Measurements from ENCODE around the genes ZNF860 and FBXL2.

DNA sequence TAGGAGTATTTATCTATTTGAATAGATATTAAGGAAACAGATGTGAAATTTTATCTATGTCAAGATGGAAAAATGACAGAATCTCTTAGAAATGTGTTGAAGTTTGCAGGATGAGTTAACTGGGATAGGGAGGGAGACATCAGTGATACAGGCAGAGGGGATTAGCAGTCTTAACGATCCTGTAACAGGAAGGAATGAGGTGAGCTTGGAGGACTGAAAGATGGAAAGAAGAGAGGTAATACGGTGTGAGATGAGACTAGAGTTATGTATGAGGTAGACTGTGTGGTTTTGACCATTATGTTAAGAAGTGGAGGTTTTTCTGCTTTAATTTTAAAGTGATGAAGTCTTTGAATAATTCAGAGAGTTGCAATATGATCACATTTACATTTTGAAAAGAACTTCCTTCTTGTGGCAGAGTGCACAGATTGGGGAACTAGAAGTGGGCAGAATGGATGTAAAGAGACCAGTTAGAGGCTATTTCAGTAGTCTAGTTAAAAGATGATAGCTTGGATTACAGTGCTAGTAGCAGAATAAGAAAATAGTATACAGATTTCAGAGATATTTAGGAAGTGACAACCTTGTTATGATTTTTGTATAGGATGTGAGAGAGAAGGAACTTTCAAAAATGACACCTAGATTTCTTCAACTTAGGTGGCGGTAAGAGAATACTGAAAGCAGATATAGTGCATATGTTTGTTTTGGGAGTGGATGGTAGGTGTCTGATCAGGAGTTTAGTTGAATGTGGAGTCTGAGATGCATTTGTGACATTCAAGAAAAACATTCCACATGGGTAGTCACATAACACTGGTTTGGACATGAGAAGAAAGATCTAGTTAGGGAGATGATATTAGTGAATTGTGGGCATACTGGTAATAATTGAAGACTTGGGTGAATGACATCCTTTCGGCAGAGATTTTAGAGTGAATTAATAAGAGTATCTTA lies 40.5 kb downstream of the STT3B start:
CAGE:
- cytosol, long polyA minus RNA: no peak
- cytosol, long polyA plus RNA: no peak
- long polyA plus RNA: no peak
- nucleus, long polyA minus RNA: no peak
- nucleus, long polyA plus RNA: no peak

DNA sequence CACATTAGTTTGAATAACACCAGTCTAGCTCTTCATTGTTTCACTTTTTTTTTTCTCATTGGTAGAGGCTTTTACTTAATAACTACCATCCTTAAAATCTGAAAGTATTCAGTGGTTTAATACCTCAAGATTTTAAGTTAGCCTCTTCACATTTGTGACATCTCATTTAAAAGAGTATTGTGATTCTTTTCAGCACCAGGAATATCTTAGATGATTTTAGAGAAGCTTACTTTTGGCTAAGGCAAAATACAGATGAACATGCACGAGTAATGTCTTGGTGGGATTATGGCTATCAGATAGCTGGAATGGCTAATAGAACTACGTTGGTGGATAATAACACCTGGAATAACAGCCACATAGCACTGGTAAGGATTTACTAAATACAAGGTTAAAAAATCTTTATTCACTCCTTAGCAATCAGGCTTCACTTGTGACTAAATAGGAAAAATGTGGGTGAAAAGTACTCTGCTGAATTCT lies 92.0 kb downstream of the STT3B start:
CAGE:
- cytosol, long polyA minus RNA: no peak
- cytosol, long polyA plus RNA: no peak
- long polyA plus RNA: no peak
- nucleus, long polyA minus RNA: no peak
- nucleus, long polyA plus RNA: no peak

DNA sequence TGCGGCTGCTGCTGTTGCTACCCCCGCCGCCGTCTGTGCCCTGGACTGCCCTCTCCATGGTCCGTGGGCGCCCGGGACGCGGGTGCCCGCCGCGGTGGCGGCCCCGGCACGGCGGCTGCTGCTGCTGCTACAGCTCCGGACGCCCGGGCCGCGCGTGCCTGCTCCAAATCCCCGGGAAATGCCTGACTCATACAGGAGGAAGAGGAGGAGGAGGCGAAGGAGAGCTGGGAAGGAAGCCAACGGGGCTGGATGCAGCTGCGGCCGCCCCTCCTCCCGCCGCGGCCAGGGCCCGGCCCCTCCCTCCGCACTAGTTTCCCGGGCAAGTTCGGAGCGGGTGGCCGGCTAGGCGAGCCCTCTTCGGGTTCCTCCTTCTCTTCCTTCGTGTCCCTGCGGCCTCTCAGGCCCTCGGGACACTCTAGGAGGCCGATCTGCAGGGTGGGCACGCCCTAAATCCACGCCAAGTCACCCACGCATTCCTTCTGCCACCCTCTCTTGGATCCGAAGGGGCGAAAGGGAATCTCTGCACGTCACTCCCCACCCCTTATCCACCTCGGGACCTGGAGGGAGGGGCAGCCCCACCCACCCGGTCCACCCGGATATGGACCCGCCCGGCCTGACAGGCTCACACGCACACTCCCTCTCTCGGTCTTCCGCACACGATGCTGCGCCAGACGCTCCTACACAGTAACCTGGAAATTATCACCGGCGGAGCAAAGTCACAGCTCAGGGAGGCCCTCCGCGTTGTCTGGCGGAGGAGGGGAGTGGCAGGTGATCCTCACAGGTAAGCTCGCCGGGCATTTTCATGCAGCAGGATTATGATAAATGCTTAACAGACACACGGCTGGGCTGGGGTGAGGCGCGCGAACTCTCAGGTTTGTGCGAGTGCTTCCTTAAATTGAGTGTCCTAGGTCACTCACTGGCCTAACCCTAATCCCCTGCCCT lies at the start of gene ZNF860:
Gene ZNF860 (plus strand): TSS at position 629 of the 942 bp plus-strand sequence.
CAGE:
- cytosol, long polyA minus RNA: start-site peak on the minus strand centred at position 159 of the sequence, 65 bp wide, 23 reads; start-site peak on the minus strand centred at position 456 of the sequence, 78 bp wide, 5 reads; start-site peak on the plus strand centred at position 654 of the sequence, 59 bp wide, 30 reads
- cytosol, long polyA plus RNA: no peak
- long polyA plus RNA: start-site peak on the minus strand centred at position 146 of the sequence, 39 bp wide, 180 and 90 reads in 2 replicates
- nucleus, long polyA minus RNA: start-site peak on the minus strand centred at position 182 of the sequence, 7 bp wide, 47 reads; start-site peak on the minus strand centred at position 466 of the sequence, 187 bp wide, 24 reads
- nucleus, long polyA plus RNA: start-site peak on the minus strand centred at position 151 of the sequence, 82 bp wide, 22 and 82 reads in 2 replicates; start-site peak on the minus strand centred at position 462 of the sequence, 181 bp wide, 12 and 22 reads in 2 replicates

DNA sequence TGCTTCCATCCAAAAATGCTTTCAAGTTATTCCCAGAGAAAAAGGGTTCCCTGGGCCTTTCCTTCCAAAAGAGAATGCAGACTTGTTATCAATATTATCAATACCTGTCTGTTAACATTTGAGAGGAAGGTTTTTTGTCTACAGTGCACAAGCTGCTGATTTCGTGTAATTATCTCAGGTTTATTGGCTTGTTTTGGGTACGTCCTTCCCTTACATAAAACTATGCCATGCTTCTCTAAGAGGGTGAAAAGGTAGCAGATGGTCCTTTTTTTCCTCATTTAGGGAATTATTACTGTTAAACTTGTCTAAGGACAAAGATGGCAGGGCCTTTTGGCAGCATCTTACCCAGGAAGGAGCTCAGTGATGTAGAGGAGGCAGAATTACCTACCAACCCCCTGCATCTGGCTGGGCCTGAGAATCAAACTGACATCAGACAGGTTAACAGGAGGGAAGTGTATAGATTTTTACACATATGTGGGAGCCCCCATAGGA lies 67.3 kb upstream of the CMTM7 start:
CAGE:
- cytosol, long polyA minus RNA: no peak
- cytosol, long polyA plus RNA: no peak
- long polyA plus RNA: no peak
- nucleus, long polyA minus RNA: no peak
- nucleus, long polyA plus RNA: no peak

CAGE:
- cytosol, long polyA minus RNA: no peak
- cytosol, long polyA plus RNA: no peak
- long polyA plus RNA: no peak
- nucleus, long polyA minus RNA: no peak
- nucleus, long polyA plus RNA: no peak
Measured at GRCh38 chr3:32392671-32393372, 1.2 kb downstream of the CMTM7 start.

CAGE:
- cytosol, long polyA minus RNA: no peak
- cytosol, long polyA plus RNA: no peak
- long polyA plus RNA: no peak
- nucleus, long polyA minus RNA: no peak
- nucleus, long polyA plus RNA: no peak
Measured at GRCh38 chr3:32424782-32425237, 33.2 kb downstream of the CMTM7 start.

DNA sequence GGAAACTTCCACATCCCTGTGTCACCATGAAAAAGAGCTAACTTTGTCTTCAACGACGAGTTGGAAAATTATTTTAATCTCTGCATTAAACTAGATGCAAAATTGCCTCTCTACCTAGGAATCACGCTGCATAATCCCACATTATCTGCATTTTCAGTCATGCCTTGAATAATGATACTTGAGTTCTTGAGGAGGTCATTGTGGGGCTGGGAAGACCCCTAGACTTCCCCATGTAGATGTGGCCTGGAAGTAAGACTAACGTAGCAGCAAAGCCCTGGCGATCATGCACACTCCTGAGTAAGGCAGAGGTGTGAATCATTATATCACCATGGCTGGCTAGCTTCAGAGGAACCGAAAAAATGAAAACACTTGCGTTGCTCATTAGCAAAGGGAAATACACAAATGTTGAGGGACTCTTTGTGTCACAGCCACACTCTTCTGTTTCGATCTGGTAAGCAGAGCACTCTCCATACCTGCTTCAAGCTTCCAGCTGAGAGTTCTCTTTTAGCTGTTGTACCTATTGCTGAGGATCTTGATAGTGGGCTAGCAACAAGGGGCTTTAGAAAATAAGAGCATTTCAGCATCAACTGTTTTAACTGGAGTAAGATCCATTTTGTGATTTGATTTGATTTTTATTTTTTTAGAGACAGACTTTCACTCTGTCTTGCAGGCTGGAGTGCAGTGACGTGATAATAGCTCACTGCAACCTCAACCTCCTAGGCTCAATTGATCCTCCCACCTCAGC lies 47.3 kb downstream of the CMTM7 start:
CAGE:
- cytosol, long polyA minus RNA: no peak
- cytosol, long polyA plus RNA: no peak
- long polyA plus RNA: no peak
- nucleus, long polyA minus RNA: no peak
- nucleus, long polyA plus RNA: no peak

DNA sequence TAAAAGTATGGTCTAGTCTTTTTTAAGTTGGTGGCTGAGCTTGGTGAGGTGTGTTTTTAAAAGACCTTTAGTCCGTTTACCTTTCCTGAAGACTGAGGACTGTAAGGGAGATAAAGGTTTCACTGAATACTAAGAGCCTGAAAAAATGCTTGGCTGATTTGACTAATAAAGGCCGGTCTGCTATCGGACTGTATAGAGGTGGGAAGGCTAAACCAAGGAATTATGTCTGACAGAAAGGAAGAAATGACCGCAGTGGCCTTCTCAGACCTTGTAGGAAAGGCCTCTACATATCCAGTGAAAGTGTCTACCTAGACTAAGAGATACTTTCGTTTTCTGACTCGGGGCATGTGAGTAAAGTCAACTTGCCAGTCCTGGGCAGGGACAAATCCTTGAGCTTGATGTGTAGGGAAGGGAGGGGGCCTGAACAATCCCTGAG lies 40.6 kb downstream of the CMTM6 start:
CAGE:
- cytosol, long polyA minus RNA: no peak
- cytosol, long polyA plus RNA: no peak
- long polyA plus RNA: no peak
- nucleus, long polyA minus RNA: no peak
- nucleus, long polyA plus RNA: no peak

DNA sequence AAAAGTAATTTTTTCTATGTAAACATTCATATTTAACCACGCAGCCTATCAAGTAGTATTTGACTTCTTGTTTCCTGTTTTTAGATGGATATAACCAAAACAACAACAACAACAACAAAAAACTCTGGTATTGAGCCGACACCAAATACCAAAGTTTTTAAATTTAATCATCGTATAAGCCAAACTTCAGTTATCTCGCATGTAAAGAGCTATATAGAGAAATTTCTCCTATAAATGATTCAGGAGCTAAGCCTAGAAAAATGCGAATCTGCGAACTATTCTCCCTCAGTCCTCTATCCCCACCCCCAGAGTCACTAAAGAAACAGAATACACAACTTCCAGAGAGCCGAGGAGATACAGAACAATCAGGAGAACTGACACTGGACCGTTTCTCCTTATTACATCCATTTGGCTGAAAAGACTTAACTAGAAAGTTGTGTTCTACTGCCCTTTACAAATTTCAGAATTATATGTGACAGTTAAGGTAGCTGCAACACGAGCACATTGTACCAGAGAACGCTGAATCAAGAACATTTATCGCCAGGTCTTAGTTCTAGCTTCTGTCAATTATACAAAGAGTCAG lies 1.2 kb downstream of the DYNC1LI1 start:
CAGE:
- cytosol, long polyA minus RNA: no peak
- cytosol, long polyA plus RNA: no peak
- long polyA plus RNA: no peak
- nucleus, long polyA minus RNA: no peak
- nucleus, long polyA plus RNA: no peak

DNA sequence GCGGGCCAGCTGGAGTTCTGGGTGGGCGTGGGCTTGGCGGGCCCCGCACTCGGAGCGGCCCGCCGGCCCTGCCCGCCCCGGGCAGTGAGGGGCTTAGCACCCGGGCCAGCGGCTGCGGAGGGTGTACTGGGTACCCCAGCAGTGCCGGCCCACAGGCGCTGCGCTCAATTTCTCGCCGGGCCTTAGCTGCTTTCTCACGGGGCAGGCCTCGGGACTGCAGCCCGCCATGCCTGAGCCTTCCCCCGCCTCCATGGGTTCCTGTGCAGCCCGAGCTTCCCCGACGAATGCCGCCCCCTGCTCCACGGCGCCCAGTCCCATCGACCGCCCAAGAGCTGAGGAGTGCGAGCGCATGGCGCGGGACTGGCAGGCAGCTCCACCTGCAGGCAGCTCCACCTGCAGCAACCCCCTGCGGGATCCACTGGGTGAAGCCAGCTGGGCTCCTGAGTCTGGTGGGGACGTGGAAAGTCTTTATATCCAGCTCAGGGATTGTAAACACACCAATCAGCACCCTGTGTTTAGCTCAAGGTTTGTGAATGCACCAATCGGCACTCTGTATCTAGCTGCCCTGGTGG lies 48.5 kb upstream of the CCR4 start:
CAGE:
- cytosol, long polyA minus RNA: no peak
- cytosol, long polyA plus RNA: no peak
- long polyA plus RNA: no peak
- nucleus, long polyA minus RNA: no peak
- nucleus, long polyA plus RNA: no peak

DNA sequence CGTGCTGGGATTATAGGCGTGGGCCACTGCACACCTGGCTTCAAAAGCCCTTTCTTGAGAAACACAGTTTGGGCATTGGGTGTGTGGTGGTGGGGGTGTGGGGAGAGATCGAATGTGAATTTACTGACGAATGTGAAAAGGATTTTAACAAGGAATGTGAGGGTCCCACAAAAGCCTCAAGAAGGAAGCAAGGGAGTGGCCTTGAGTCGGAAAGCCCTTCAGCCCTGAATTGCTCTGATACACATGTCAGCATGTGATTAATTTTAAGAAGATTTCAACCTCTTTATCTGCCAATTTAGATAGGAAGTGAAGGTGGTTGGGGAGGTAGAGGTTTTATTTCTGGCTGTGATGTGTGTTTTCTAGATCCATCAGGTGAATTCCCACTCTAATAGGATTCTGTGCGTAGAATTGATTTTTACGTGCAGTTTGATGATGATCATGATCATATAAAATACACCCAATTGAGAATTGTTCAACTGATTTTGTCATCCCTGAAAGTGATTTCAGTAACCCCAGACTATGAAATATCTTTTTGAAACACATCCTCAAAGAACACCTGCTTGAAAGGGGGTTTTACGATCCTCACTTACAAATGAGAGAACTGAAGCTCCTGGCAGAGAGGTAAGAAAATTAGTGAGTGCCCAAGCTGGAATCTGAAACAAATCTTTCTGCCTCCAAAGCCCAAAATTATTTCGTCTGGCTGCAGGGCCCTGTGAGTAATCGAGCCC lies 1.2 kb downstream of the CCR4 start:
CAGE:
- cytosol, long polyA minus RNA: no peak
- cytosol, long polyA plus RNA: no peak
- long polyA plus RNA: no peak
- nucleus, long polyA minus RNA: no peak
- nucleus, long polyA plus RNA: no peak

DNA sequence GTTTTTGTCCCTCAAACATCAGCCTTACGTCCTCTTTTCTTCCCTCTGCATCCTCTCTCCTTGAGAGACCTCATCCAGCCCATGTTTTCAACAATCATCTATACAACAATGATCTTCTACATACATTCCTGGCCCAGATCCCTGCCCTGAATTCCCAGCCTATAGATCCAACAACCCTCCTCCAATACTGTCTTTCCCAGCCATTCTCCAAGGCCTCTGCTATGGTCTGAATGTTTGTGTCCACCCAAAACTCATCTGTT lies 60.6 kb downstream of the CCR4 start:
CAGE:
- cytosol, long polyA minus RNA: no peak
- cytosol, long polyA plus RNA: no peak
- long polyA plus RNA: no peak
- nucleus, long polyA minus RNA: no peak
- nucleus, long polyA plus RNA: no peak

DNA sequence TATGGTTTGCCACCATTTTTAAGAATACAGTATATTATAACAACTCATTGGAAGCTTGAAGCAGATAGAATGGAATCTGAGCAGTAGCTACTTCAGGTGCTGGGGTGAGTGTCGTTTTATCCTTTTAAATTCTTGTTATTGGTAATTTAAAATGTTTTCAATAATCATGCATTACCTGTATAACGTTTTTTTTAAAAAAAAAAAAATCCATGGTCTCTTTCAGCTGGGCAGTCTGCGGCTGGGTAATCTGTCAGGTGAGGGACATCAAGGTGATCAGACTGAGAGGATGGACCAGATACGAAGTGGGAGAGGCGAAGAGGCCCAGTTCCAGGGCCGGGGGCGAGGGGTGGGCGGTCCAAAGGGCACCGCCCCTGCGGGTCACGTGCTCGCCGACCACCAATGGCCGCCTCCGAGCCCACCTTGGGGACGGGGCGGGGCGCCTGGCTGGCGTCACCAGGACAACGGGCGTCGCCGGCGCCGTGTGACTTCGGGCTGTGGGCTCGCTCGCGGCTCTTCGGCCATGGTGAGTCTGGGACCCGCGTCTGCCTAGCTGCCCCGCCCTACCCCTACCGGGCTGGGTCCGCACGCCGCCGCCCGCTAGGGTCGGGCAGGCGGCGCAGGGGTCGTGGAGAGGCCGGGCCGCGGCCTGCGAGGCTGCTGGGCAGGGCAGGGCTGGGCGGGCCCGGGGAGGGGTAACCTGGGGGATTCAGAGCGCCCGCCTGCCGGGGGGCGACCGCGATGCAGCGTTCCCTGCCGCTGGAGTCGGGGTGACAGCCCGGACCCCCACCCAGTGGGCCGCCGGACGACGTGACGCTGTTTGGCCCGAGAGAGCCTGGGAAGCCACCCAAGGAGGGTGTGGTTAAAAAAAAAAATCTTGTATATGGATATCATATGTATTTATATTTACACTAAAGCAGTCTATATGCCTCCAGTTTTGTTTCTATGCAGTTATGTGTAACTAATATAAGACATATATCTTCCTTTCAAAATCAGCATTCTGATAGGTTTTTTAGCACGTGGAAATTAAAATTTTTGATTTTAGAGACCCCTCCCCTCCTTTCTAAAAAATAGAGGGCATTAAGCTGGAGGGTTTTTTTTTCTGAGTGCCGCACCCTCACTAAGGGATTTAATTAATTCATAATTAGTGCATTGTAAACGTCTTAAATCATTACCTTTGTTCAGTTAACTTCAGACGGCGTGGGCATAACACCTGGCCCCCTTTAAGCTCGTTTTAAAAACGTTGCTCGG lies at the start of gene FBXL2:
Gene FBXL2 (plus strand): TSS at position 450 of the 1,248 bp plus-strand sequence.
CAGE:
- cytosol, long polyA minus RNA: no peak
- cytosol, long polyA plus RNA: no peak
- long polyA plus RNA: start-site peak on the plus strand centred at position 475 of the sequence, 58 bp wide, 60 and 85 reads in 2 replicates
- nucleus, long polyA minus RNA: start-site peak on the plus strand centred at position 486 of the sequence, 19 bp wide, 19 reads
- nucleus, long polyA plus RNA: start-site peak on the plus strand centred at position 484 of the sequence, 27 bp wide, 140 and 106 reads in 2 replicates

DNA sequence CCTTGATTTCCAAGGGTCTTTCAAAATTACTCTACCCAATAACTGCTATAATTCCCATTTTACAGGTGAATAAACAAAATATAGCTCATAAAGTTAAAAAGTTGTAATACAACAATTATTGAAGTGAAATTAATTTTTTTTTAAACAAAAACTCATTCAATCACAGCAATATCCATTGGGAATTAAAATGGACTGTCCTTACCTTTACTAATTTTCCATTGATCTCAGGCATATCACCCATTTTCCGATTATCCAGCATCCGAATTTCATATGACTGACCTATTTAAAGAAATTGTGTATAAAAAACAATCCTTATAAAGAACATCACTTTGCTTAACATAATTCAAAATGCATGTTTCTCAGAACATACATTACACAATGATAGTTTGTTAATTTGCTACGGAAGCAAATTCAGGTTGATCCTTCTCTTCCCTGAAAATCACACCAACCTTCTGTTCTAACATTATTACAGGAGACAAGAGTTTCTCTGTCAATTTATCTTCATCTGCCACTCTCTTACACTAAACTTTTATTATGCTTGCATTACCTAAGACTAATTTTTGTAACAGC lies 23.6 kb downstream of the UBP1 start:
CAGE:
- cytosol, long polyA minus RNA: no peak
- cytosol, long polyA plus RNA: no peak
- long polyA plus RNA: no peak
- nucleus, long polyA minus RNA: no peak
- nucleus, long polyA plus RNA: no peak

DNA sequence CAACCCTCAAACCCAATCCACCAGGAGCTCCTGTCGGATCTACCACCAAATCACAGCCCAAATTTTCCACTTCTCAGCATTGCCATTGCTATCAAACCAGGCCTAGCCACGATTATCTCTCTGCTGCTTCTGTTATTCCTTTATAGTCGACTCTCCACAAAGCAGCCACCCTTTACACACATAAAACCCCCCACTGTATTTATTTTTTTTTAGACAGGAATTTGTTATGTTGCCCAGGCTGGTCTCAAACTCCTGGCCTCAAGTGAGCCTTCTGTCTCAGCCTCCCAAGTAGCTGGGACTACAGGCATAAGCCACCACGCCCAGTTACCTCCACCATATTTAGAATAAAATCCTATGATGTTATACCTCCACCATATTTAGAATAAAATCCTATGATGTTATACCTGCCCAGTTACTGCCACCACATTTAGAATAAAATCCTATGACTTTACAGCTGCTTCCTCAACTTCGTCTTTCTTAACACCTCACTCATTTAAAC lies 3.5 kb downstream of the CLASP2 start:
CAGE:
- cytosol, long polyA minus RNA: no peak
- cytosol, long polyA plus RNA: no peak
- long polyA plus RNA: no peak
- nucleus, long polyA minus RNA: no peak
- nucleus, long polyA plus RNA: no peak

DNA sequence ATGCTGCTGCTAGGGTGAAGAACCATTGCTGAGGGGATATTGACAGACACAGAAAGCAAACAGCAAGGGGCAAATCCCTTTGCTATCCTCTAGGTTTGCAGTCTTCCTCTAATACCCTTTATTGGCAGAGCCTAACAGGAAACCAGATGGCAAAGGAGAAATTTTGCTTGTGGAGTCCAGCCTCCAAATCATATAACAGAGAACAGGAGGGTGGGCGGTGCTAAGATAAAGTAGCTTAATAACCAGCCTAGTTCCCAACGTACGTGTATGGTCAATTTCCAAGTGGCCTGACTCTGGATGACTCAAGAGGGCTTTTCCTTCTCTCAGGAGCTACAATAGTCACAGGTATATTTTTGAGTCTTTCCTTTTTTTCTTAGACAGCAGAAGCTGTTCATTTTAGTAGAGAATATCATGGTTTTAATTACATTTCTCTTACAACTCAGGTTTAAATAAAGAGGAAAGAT lies 404.6 kb downstream of the PDCD6IP start:
CAGE:
- cytosol, long polyA minus RNA: no peak
- cytosol, long polyA plus RNA: no peak
- long polyA plus RNA: no peak
- nucleus, long polyA minus RNA: no peak
- nucleus, long polyA plus RNA: no peak

CAGE:
- cytosol, long polyA minus RNA: no peak
- cytosol, long polyA plus RNA: no peak
- long polyA plus RNA: no peak
- nucleus, long polyA minus RNA: no peak
- nucleus, long polyA plus RNA: no peak
Measured at GRCh38 chr3:37015584-37016091, 22.3 kb downstream of the MLH1 start.

DNA sequence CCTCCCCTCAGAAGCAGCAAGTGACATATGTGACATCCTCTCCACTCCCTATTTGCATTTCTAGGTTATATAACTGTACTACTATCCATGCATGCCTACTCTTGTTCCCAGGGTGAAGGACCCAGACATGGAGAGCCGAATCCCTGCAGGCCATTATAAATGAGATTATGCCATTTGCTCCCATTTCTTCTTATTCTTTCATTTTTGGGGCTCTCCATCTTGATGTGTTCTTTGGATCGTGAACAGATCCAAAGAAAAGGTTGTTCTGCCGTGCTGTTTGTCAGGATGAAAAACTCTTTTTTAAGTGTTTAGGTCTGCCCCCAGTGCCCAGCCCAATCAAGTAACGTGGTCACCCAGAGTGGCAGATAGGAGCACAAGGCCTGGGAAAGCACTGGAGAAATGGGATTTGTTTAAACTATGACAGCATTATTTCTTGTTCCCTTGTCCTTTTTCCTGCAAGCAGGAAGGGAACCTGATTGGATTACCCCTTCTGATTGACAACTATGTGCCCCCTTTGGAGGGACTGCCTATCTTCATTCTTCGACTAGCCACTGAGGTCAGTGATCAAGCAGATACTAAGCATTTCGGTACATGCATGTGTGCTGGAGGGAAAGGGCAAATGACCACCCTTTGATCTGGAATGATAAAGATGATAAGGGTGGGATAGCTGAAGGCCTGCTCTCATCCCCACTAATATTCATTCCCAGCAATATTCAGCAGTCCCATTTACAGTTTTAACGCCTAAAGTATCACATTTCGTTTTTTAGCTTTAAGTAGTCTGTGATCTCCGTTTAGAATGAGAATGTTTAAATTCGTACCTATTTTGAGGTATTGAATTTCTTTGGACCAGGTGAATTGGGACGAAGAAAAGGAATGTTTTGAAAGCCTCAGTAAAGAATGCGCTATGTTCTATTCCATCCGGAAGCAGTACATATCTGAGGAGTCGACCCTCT lies 55.0 kb downstream of the MLH1 start:
CAGE:
- cytosol, long polyA minus RNA: no peak
- cytosol, long polyA plus RNA: no peak
- long polyA plus RNA: no peak
- nucleus, long polyA minus RNA: no peak
- nucleus, long polyA plus RNA: no peak

DNA sequence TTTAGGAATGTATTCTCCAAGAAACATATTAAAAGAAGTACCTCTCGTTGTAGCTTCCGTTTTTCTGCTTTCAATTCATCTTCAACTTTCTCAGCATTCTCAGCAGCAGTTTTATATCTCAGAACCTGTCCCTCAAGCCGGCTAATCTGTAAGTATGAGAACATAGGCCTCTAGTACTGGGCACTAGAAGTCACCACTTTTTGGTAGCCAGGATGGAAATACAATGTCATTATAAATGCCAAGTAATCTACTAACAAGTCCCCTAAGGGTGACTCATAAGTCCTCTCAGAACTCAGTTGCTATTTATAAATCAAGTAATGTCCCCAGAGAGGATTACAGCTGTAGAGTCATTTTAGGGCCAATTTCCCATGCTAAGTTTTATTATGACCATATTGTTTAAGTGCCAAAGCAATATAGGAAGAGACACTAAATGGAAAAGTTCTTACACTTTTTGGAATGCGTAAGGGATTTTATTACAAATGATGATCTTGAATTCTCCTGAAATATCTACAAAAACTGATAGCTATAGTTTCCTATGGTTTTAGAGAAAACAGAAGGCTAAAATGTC lies 61.1 kb downstream of the MLH1 start:
CAGE:
- cytosol, long polyA minus RNA: no peak
- cytosol, long polyA plus RNA: no peak
- long polyA plus RNA: no peak
- nucleus, long polyA minus RNA: no peak
- nucleus, long polyA plus RNA: no peak

DNA sequence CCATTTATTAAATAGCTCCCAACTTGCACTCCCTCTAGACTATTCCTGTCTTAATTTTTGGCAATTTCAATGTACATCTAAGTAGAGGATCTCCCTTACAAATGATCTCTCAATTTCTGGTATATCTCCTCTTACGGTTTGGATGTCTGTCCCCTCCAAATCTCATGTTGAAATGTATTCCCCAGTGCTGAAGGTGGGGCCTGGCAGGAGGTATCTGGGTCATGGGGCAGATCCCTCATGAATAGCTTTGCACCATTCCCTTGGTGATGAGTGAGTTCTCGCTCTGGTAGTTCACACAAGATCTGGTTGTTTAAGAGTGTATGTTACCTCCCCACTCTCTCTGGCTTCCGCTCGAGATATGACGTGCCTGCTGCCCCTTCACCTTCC lies 67.5 kb downstream of the MLH1 start:
CAGE:
- cytosol, long polyA minus RNA: no peak
- cytosol, long polyA plus RNA: no peak
- long polyA plus RNA: no peak
- nucleus, long polyA minus RNA: no peak
- nucleus, long polyA plus RNA: no peak